Tibial nerve (tissue), 3 donors: Measurements from ENCODE around the genes RTN2, GIPR and SNRPD2.

DNA sequence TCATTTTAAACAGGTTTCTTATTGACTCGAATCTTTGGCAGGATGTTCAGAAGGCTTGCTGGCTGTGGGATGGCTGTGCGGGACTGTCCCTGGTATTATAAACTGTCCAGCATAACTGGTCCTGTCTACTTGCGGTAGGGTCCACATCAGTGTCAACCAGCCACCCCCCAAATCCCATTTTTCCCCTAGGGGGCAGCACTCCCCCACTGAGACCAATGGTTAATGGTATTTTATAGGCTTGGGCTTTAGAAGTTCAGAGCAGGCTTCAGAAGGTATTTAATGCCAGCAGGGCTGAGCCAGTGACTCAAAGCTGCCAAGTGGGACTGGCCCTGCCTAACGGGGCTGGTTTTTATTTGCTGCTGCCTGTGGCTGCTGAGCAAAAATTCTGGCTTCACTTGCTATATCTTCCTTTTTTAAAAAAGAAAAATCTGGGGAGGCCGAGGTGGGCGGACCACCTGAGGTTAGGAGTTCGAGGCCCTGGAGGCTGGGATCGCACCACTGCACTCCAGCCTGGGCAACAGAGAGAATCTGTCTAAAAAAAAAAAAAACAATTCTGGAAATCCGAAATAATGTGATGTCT, 15.7 kb downstream of the RELB start:
- PRO-cap = no peak
- RAMPAGE, long total RNA, 3 experiments = no peak in any of the 3 experiments

DNA sequence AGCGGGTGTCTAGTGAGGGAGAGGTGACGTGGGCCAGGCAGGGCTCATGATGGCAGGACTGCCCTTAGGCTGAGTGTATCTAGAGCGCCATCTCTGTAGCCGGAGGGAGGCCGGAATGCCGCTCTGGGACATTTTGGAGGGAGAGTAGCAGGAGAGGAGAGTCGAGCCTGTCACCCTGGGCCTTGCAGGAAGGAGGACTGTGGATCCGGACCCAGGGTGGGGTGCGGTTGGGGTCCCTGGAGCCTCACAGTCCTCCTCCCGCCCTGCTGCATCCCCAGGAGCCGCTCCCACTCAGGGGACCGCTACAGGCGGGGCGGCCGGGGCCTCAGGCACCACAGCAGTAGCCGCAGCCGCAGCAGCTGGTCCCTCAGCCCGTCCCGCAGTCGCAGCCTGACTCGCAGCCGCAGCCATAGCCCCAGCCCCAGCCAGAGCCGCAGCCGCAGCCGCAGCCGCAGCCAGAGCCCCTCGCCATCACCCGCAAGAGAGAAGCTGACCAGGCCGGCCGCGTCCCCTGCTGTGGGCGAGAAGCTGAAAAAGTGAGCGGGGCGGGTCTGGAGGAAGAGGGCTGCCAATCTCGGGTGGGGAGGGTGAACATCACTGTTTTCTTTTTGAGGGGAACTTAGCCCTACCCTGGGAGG, 9.1 kb downstream of the ZNF296 start:
- PRO-cap = no peak
- RAMPAGE, long total RNA, 3 experiments = no peak in any of the 3 experiments

GRCh38 chr19:45077318-45077692, 1.0 kb upstream of the ZNF296 start:
- PRO-cap = no peak
- RAMPAGE, long total RNA, 3 experiments = no peak in any of the 3 experiments

GRCh38 chr19:45261709-45262114, 10.6 kb downstream of the MARK4 start:
- PRO-cap = no peak
- RAMPAGE, long total RNA, 3 experiments = no peak in any of the 3 experiments

- PRO-cap = no peak
- RAMPAGE, long total RNA, 3 experiments = start-site peak on the plus strand in 1 of 3 experiments, at chr19:45264697-45265322 at its widest, 10 reads per replicate
Observed at GRCh38 chr19:45264931-45265130, 13.8 kb downstream of the MARK4 start.

DNA sequence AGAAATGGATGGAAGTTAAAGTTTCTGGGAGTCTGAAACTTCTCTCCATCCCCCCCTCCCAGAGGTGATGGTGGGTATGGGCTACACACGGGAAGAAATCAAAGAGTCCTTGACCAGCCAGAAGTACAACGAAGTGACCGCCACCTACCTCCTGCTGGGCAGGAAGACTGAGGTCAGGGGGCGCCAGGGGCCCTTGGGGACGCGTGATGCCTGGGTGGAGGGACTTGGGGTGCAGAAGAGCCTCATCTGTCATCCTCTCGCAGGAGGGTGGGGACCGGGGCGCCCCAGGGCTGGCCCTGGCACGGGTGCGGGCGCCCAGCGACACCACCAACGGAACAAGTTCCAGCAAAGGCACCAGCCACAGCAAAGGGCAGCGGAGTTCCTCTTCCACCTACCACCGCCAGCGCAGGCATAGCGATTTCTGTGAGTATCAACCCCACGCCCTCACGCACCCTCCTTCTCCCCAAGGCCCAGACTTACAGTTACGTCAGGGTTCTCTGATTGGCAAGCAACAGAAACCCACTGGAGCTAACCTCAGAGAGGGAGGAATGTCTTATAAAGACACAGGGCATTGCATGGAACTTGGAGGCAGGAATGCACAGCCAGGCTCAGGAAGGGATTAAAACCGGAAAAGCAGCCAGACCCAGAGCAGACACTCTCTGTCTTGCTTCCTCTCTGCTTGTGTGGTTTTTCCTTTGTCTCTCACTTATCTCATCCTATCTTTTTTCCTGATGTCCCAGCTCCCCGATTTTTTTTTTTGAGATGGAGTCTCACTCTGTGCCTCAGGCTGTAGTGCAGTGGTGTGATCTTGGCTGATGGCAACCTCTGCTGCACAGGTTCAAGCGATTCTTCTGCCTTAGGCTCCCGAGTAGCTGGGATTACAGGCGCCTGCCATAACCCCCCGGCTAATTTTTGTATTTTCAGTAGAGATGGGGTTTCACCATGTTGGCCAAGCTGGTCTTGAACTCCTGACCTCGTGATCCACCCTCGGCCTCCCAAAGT, 29.5 kb downstream of the MARK4 start:
- PRO-cap = no peak
- RAMPAGE, long total RNA, 3 experiments = no peak in any of the 3 experiments

DNA sequence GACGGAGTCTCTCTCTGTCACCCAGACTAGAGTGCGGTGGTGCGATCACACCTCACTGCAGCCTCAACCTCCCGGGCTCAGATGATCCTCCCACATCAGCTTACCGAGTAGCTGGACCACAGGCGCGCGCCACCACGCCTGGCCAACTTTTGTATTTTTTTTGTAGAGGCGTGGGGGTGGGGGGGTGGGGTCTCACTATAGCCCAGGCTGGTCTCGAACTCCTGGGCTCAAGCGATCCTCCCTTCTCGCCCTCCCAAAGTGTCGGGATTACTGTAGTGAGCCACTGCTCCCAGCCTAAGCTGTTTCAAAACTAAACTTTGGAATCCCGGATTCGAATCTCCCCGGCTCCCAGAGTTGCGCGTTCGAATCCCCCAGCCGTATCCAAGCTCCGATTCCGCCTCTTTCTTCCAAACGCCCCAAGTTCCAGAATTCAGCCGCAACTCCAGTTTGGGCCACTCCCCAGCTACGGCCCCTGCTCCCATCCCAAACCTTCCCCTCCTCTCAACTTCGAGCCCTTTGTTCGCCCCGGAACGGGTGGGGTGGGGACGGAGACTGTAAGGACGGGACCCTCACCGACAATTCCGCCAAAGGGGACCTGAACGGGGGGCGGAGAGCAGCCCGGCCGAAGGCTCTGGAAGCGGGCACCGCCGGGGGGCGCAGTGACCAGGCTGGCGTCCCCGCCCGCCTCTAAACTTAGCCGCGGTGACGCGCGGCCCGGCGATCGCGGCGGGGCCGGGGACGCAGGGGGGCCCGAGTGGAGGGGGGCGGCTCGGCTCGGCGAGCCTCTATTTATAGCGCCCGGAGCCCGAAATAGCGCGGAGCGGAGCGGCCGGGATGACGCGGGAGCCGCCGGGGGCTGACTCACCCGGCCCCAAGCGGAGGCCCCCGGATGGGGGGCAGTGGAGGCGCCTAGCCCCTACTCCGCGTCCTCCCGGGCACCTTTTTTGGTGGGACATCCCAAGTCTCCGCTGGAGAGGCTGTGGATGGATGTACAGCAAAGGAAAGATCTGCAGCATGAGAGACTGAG, 4.7 kb upstream of the ERCC1 start:
- PRO-cap = bidirectional peak, plus-strand start at position 819 of the sequence, minus-strand start at position 661 of the sequence
- RAMPAGE, long total RNA, 3 experiments = no peak in any of the 3 experiments

- PRO-cap = no peak
- RAMPAGE, long total RNA, 3 experiments = no peak in any of the 3 experiments
Observed at GRCh38 chr19:45448859-45449403, 18.9 kb upstream of the FOSB start.

DNA sequence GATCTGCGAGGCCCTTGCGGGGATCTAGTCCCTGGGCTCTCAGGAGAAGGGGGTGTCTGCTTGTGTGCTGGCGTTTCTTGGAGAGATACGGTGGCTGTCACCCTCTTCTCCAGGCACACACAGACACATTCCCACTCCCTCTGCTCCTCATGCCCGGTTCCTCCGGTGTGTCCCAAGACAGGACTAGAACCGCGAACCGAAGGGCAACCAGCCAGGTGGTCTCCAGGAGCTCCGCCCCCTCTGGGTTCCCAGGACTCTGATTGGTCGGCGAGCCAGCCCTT, 1.7 kb downstream of the FOSB start:
- PRO-cap = bidirectional peak, plus-strand start outside the sequence, minus-strand start at position 235 of the sequence
- RAMPAGE, long total RNA, 3 experiments = no peak in any of the 3 experiments

DNA sequence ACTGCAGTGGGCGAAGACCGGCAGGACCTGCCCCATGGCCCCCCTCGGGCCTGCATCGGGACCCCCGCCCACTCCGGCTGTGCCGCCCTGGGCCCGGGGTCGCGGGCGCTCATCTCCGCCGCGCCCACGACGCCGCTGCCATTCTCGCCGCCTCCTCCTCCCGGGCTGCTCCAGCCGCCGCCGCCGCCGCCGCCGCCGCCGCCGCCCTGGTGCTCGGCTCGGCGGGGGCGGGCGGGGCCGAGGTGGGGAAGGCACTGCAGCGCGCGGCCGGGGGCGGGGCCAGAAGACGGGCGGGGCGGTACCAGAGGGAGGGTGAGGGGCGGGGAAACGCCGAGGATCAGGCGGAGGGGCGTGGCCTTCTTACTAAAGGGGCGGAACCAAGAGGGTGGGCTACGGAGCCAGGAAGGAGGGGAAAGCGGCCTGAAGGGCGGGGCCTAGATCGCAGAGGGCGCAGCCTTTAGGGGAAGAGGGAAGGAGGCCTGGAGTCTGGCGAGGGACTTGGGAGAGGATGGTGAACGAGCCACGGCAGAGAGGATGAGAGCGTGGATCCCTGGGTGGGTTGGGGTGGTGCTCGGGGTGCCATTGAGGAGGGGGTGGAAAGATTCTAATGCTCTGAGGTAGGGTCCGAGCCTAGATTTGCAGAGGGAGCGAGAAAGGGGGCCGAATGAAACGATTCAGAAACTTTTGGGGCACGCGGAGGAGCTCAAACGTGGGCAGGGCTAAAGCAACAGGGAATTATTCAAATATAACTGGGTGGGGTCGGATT, at the start of gene RTN2:
Gene RTN2, minus strand, starts transcription at position 258 of the 766 bp plus-strand sequence.
- PRO-cap = bidirectional peak, plus-strand start at position 484 of the sequence, minus-strand start at position 167 of the sequence
- RAMPAGE, long total RNA, 3 experiments = start-site peak on the plus strand in 1 of 3 experiments, centred at position 462 of the sequence, 9 reads per replicate

GRCh38 chr19:45505870-45506385, 1.4 kb upstream of the VASP start:
- PRO-cap = no peak
- RAMPAGE, long total RNA, 3 experiments = no peak in any of the 3 experiments

DNA sequence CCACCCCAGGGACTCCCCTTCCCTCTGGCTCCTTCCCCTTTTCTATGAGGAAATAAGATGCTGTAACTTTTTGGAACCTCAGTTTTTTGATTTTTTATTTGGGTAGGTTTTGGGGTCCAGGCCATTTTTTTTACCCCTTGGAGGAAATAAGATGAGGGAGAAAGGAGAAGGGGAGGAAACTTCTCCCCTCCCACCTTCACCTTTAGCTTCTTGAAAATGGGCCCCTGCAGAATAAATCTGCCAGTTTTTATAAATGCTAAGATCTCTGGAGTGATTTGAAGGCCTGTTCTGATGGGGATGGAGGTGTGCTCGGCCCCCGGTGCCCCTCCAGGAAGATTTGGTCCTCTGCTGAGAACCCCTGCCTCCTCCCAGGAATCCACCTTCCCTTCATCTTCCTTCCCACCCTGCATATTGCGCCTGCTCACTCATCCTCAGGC, 19.5 kb downstream of the VASP start:
- PRO-cap = no peak
- RAMPAGE, long total RNA, 3 experiments = no peak in any of the 3 experiments

DNA sequence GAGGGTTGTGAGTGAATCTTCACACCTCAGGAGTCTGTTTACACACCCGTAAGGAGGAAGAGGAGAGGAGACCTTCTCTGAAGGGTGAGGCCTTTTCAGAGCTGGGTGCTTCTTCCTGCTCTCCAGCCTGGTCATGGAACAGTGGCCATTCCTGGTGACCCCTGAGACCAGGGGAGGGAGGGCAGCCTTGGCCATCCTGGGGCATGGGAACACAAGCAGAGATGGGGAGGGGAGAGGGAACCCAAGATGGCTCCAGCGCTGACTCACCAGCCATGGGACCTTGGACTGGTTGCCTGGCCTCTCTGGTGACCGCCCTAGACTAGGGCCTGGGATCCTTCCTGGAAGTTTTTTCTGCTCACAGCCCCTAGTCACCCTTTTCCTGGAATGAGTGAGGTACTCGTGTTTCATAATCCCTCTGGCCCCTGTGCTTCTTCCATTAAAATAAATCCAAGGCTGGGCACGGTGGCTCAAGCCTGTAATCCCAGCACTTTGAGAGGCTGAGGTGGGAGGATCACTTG, 3.2 kb upstream of the OPA3 start:
- PRO-cap = no peak
- RAMPAGE, long total RNA, 3 experiments = no peak in any of the 3 experiments

DNA sequence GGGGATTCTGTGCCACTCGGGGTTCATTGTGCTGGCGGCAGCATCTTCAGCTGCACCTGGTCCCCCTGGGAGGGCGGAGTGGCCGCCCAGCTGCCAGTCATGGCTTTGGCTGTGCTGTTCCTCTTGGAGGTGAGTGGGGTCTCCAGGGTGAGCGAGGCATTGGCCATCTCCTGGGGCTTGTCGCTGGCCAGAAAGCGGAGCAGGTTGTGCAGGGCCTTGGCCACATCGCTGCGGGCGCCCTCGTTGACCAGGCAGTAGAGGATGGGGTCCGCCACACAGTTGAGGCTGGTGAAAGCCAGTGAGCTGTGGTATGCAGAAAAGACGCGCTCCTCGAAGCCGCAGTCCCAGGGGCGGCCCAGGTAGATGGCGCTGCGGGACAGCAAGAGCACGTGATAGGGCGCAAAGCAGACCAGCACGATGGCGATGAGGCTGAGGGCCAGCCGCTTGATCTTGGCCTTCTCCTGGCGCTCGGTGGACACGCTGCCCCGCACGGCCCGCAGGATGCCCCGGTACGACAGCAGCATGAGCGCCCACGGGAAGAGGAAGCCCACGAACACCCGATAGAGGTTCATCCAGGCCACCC, 6.2 kb upstream of the OPA3 start:
- PRO-cap = no peak
- RAMPAGE, long total RNA, 3 experiments = no peak in any of the 3 experiments

DNA sequence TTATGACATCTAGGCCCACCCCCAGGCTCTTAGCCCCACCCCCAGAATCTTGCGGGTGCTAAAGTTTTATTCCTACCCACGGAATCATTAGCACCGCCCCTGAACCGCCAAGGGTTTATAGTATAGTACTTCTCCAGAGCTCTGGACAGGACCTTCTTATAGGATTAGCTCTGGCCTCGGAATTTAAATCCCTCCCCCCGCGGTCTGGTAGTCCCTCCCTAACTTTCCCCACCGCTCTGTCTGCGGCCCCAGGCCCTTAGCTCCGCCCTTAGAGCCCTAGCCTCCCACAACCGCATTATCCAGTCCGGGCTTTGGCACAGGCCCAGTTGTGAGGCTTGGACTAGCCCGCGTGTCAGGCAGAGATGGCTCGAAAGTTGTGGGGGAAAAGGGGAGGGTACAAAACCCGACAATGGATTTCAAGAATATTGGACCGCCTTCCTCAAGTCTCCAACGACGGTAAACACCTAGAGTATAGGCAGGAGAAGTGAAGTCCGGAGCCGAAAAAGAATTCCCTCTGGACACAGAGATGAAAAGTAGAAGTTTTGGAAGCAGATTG, 6.8 kb upstream of the EML2 start:
- PRO-cap = no peak
- RAMPAGE, long total RNA, 3 experiments = no peak in any of the 3 experiments

DNA sequence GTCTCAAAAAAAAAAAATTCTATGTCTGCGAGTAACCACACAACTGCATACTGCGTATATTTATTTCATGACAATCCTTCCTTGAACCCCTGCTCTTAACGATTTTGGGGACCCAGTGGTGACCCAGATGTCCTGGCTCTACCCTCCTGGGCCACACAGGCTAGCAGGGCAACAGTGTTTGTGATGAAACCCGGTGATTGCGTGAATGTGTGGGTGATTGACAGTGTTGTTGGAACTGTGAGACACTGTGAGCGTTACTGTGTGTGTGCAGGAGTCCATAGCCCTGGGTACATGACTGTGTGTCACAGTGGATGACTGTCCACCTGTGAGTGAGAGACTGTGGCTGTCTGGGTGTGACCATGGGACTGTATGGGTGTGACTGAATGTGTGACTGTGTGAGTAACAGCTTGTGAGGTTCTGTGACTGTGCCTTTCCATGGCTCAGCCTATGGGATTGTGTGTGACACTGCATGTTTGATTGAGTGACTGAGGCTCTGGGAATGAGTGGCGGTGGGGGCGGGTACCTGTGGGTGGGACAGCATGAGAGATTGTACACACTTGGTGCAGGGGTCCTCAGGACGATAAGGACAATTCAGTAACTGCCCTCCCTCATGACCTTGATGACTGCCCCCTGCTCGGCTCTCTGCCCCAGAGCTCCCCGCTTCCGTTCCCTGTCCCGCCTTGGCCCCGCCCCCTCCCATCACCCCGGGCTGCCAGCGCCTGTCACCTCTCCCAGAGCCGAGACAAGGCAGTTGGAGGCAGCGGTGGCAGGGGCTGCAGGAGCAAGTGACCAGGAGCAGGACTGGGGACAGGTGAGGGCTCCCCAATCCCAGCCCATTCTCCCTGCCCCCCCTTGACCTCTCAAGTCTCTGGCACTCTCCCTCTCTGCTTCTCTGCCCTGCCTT, at the start of gene GIPR:
Gene GIPR, plus strand, starts transcription at position 734 of the 904 bp plus-strand sequence.
- PRO-cap = no peak
- RAMPAGE, long total RNA, 3 experiments = no peak in any of the 3 experiments

DNA sequence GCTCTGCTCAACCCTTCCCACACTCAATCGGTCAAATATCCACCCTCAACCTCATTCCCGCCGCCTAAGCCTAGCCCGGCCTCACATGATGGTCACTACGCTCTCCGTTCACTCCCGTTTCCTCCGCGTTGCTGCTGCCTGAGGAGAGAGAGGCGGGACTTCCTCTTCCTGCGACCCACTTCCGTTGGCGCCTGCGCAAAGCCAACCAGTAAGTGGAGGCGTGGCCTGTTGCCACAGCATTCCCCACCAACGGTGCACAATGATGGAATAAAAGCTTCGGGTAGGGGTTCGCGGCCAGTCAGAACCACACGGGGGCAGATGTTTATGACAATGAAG, at the start of gene SNRPD2:
Gene SNRPD2, minus strand, starts transcription at position 152 of the 336 bp plus-strand sequence.
- PRO-cap = bidirectional peak, plus-strand start at position 270 of the sequence, minus-strand start at position 133 of the sequence
- RAMPAGE, long total RNA, 3 experiments = start-site peak on the minus strand in 3 of 3 experiments, centred at positions 126 to 135 of the sequence, 90 to 1,292 reads per replicate

DNA sequence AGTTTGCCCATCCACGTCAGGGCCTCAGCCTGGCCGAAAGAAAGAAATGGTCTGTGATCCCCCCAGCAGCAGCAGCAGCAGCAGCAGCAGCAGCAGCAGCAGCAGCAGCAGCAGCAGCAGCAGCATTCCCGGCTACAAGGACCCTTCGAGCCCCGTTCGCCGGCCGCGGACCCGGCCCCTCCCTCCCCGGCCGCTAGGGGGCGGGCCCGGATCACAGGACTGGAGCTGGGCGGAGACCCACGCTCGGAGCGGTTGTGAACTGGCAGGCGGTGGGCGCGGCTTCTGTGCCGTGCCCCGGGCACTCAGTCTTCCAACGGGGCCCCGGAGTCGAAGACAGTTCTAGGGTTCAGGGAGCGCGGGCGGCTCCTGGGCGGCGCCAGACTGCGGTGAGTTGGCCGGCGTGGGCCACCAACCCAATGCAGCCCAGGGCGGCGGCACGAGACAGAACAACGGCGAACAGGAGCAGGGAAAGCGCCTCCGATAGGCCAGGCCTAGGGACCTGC, 1.1 kb upstream of the SIX5 start:
- PRO-cap = bidirectional peak, plus-strand start at position 224 of the sequence, minus-strand start at position 185 of the sequence; bidirectional peak, plus-strand start at position 336 of the sequence, minus-strand start at position 312 of the sequence; bidirectional peak, plus-strand start at position 416 of the sequence, minus-strand start at position 473 of the sequence
- RAMPAGE, long total RNA, 3 experiments = no peak in any of the 3 experiments

- PRO-cap = no peak
- RAMPAGE, long total RNA, 3 experiments = no peak in any of the 3 experiments
Observed at GRCh38 chr19:45829802-45830671, 14.9 kb upstream of the RSPH6A start.

DNA sequence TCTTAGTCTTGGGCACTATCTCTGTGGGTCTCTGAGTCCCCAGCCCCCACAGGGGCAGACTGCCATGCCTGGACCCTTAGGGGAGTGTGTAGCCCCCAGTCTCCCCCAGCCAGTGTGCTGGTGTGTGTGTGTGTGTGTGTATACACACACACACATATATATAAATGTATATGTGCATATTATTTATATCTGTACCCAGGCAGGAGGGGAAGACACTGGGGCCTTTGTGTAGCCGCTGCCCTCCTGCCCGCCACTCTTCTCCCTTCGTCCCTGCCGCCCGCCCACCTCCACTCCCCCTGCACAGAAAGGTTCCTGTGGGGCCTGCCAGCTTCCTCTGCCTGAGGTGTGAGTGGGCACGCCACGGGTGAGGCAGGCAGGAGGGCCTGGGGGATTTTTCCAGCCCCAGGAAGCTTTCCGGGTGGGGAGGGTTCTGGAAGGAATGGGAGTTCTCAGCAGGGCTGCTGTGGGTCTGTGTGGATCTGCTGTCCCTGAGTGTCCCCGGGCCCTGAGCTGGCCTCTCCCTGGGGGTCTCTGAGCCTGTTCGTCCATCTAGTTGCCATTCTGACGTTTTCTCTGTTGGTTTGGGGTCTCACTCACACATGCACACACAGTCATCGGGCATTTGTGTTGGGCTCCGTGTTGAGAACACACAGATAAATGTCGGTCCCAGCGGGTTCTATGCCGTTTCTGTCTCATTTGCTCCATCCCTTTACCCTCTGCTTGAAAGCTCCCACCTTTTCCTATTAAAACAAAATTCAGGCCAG, 6.8 kb downstream of the IRF2BP1 start:
- PRO-cap = no peak
- RAMPAGE, long total RNA, 3 experiments = no peak in any of the 3 experiments